ENCODE measurements around the genes GPR78, HMX1 and C1QTNF7.

DNA sequence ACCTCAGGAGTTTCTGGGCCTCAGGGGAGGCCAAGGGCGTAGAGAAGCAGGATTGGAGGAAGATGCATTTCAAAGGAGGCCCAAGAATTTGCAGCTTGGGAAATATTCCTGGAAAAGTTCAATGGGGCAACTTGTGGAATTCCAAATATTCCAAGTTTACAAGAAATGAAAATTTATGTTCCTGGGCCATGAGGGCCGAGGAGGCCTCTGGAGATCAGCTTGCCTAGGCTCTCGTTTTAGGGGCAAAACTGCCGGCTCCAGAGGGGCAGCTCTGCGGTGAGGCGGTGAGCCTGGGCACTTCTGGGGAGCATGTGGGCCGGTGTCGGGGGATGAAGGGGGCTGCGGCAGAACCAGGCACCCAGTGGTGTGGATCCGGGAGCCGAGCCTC is 54.7 kb upstream of the GPR78 start:
- RRBS: 68% methylated on average over 7 of the region's 11 CpGs

DNA sequence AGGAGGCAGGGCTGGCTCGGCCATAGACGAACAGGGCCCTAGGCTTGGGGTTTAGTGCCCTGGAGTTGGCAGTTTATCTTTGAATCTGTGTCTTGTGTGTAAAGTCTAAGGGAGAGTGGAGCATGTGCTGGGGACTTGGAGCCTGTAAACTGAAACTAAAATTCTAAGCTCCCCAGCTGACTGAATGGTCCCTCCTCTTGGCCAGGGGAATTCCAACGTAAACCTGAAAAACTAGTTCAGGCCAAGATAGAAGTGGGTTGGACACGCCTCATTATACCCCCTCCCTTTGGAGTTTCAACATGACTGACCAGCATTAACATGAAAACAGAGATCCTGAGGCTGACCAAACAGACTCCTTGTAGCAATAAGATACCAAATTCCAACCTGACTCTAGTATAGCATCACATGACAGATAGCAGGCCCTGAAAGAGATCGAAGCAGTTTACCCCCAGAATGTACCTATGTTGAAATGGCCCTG is 46.0 kb upstream of the GPR78 start:
- RRBS: no CpG with 5 or more reads among the region's 5 CpGs

DNA sequence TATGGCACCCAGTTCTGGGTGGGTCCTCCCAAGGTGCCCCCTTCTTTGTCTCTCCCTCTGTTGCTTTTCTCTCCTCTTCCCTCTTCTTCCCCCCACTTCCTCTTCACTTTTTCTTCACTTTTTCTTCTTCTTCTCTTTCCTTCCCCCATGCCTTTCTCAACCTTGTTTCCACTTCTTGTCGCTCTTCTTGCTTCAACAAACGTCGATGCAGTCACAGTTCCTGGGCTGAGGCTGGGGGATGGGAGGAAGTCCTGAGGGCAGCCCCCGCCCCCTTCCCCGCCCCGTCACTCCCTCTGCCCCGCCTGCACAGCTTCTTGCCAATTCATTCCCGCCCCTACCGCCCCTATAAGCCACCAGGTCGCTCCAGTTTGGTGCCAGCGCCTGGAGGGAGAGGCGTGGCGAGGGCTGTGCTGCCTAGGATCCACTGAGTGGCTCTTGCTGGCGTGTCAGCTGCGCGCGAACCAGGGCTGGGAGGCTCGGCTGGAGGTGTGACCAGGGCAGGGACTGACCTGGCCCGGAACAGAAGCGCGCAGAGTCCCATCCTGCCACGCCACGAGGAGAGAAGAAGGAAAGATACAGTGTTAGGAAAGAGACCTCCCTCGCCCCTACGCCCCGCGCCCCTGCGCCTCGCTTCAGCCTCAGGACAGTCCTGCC is at the start of gene GPR78:
Gene GPR78, plus strand, starts transcription at position 348 of the 654 bp plus-strand sequence.
- RRBS: no CpG with 5 or more reads among the region's 29 CpGs

DNA sequence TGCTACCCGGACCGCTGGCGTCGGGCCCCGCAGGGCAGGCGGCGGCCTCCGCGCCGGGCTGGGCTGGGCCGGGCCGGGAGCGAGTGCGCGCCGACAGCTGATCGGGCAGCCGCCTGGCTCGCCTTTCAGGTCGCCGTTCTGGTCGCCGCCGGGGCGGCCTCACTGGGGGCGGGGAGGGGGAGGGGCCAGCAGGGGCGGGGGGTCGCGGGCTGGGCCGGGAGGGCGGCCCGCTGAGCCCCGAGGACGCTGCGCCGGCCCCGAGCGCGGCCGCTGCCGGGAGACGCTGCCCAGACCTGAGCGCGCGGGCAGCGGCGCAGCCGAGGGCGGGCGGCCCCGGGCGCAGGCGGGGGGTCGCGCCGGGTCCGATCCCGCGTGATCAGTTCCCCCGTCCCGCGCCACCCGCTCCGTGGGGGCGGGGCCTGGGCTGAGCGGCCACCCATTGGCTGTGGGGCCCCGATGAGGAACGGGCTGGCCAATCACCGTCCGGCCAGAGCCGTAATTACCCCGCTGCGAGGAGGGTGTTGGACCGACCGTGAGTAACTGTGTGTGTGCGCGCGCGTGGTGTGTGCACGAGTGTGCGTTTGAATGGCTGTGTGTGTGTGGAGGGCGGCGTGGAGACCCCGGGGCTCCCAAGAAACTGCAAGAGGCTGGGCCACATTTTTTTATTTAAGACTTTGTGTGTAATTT is at the start of gene HMX1:
Gene HMX1, minus strand, starts transcription at position 127 of the 687 bp plus-strand sequence.
- RRBS: 2% methylated on average over 41 of the region's 84 CpGs

DNA sequence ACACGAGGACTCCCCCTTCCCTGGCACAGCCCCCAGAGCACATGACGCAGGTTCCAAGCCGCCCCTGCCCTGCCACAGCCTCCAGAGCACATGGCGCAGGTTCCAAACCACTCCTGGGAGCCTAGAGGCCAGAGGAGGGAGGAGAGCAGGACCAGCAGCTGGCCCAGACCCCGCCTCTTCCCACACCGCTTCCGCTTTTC is 286 bp downstream of the FAM90A26 start:
- RRBS: no CpG with 5 or more reads among the region's 7 CpGs

DNA sequence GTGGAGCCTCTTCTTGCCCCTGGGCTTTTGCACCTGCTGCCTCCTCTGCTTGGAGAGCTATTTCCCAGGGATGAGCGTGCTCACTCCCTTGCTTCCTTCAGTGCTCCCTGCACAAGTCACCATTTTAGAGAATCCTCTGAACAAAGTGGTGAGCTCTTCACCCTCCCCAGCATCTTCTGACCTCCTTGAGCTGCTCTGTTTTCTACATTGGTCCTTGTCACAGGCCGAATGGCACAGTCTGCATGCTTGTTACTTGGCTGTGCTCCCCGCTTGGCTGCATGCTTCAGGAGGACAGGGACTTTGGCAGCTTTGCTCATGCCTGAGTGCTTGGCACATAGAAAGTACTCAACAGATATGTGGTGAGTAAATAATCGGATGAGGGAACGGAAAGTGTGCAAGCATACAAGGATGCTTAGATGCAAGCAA is 31.5 kb downstream of the SLC2A9 start:
- RRBS: no CpG with 5 or more reads among the region's 5 CpGs

- RRBS: no CpG with 5 or more reads among the region's 9 CpGs
Measured at GRCh38 chr4:10083253-10083570, 33.4 kb downstream of the WDR1 start.

- RRBS: no CpG with 5 or more reads among the region's 10 CpGs
Measured at GRCh38 chr4:10086507-10086899, 30.1 kb downstream of the WDR1 start.

DNA sequence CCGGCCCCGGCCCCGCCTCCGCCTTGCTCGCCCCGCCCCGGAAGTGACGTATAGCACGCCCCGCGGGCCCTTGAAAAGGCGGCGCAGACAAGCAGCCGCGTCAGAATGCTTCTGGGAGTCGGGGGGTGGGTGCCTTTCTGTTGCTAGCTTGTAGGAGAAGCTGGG is 273 bp upstream of the WDR1 start:
- RRBS: 3% methylated on average over 1 of the region's 16 CpGs

DNA sequence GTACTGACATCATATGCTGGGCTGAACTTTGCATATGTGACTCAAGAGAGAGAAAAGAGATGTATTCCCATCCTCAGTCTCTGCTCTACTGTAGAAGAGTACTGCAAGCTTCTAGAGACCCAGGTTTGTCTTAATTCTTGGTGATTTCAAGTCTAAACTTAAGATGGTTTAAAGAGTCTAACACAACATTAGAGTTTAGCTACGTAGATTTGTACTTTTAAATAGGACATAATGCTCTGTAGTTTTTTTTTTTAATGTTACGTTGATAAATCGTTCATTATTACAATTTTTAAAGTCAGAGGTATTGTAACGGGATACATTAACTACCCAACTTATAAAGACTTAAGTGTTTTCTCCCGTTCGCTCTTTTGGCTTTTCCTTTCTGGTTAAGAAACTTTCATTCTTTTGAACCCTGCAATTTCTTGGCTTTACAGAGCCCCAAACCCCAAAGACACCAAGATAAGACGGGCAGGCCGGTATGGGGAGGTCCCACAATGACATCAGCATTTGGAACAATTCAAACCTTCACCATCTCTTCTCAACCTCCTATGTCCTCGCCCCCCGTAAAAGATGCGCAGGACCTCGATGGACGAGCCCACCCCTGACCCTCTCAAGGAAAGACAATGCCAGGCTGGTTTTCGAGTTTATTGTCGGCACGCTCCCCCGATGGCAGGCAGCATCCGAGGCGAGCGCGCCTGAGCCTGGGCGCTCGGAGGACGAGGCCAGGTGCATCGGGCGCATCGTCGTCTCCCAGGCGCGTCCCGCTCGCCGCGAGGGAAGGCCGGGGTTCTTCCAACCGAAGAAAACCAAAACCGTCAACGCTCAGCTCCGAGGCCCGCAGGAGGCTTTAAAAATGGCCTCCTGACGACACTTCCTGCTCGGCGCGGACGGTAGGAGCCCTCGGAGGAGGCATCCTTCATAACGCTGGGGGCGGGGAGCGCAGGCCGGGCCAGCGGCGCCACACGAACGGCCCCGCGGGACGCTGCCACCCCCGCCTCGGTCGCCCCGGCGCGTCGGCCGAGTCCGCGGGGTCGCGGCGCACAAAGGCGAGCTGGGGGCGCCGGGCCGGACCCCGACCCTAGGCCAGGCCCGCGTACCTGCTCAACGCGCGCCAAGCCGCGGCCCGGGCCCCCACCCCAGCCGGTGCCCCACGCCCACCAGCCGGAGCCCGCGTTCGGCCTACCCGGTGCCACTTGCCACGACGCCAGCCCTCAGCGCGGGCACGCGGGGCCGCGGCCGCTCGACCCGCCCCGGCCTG is 846 bp downstream of the ZNF518B start:
- RRBS: 3% methylated on average over 47 of the region's 102 CpGs

DNA sequence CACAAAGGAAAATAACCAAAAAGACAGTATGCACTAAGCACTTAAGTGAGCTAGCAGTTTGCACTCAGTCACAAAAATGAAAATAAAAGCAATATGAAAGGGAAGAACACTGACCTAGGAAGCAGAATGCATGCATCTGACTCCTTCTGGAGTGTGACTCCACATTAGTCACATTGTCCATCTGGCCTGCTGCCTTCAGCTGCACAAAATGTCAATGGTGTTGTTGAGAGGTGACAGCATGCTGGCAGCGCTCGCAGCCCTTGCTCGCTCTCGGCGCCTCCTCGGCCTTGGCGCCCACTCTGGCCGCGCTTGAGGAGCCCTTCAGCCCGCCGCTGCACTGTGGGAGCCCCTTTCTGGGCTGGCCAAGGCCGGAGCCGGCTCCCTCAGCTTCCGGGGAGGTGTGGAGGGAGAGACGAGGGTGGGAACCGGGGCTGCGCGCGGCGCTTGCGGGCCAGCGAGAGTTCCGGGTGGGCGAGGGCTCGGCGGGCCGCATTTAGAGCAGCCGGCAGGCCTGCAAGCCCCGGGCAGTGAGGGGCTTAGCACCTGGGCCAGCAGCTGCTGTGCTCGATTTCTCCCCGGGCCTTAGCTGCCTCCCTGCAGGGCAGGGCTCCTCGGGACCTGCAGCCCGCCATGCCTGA is 874.8 kb downstream of the RAB28 start:
- RRBS: 93% methylated on average over 5 of the region's 33 CpGs

DNA sequence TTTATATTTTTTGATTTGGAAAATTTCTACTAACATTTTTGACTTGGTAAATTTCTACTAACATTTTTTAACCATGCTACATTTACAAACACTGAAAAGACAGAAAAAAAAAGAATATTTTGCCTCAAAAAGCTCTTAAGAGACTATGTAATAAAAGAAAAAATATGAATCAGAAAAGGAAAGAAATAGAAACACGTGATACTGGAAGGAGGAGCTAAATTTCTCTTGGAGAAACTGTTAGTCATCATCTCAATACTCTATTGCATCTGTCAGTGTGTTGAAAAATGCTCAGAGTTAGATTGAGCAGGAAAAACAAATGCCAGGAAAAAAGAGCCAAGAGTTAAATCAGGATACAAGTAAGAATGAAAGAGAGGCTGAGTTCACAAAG is 2.6 kb downstream of the RAB28 start:
- RRBS: no CpG with 5 or more reads among the region's 1 CpG

DNA sequence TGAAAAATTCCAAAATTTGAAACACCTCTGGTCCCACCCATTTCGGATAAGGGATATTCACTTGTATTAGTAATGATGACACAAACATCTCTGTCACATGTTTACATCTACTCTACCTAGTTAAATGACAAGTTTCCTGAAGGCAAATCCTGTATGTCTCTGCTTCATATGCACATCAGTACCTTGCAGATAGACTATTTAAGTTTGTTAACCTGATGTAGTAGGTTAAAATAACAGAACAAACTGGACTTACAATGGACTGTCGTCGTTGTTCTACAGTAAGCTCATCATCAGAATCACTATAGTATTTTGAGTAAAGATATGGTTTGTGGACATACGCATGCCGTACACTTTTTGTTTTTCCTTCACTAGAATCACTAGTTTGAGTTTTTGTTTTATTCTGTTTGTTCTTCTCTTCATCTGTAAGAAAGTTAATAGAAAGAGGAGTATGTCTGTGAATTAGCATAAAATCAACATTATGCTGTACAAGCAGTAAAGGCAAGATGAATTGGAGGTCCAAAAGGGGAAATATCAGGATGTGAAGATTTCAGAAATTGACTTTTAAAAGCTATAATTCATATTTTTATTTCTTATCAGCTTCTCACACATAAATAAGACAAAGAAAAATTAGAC is 16.7 kb downstream of the BOD1L1 start:
- RRBS: no CpG with 5 or more reads among the region's 5 CpGs

DNA sequence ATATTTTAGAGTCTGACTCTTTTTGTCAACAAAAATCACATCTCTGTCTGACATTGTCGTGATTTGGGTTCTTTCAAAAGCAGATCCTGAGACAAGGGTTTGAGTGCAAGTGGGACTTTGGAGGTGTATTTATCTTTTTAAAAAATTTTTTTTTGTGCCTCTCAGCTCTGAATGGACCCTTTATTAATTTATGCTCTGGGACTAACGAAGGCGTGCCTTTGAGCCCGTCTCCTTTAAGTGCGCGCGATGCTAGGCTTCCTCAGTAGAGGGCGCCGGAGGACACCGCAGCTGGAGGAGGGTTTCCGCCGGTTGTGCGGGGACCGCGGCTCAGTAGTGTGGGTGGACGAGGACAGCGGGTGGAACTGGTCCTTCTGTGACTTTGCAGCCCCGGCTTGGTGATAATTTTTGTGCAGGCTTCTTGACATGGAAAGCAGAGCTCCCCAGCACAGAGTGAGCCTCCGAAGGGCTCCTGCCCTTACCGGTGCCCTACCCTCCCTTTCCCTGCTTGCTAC is 26.5 kb upstream of the BOD1L1 start:
- RRBS: 4% methylated on average over 7 of the region's 20 CpGs

GRCh38 chr4:13920768-13921409 is 293.4 kb upstream of the BOD1L1 start:
- RRBS: no CpG with 5 or more reads among the region's 4 CpGs

DNA sequence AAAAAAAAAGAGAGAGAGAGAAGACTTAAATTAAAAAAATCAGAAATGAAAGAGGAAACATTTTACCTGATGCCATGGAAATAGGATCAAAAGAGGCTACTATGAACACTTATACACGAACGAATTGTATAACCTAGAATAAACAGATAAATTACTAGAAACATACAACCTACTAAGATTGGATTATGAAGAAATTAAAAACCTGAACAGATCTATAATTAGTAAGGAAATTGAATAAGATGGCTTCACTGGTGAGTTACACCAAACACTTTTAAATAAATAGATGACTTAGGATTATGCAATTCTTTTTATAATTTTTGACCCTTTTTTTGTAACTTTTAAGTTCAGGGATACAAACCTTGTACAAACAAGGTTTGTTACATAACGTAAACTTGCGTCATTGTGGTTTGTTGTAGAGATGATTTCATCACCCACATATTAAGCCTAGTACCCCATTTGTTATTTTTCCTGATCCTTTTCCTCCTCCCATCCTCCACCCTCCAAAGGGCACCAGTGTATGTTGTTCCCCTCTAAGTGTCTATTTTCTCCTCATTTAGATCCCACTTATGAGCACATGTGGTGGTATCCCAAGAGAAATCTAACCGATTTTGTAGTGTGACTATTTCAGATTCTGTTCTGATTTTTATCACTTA is 75.6 kb downstream of the CPEB2 start:
- RRBS: no CpG with 5 or more reads among the region's 5 CpGs

GRCh38 chr4:15353295-15353614 is 74.6 kb upstream of the C1QTNF7 start:
- RRBS: no CpG with 5 or more reads among the region's 3 CpGs

DNA sequence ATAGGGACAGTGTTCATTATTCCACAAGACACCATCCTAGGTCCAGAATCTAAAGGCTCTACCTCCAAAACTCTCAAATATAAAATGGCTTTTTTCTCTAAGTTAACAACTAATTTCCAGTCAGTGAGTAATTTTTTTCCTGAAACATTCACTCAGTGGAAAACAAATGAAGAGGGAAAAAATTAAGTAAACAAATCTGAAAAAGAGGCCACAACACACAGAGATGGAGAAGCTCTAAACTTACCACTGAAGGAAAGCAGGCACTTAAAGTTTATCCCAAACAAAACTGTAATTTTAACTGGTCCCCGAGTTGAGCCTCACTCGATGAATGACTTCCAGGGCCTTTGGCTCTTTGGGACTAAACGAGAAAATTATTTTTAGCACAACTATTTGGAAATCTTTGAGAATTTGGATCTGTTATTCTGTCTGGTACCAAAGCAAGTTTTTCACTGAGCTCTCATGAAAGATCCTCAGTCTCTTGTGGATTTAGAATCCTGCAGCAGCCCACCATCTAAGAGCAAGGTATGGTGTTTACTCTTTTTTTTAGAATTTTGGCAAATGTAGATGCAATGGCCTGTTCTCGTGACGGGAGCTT is at the start of gene C1QTNF7:
Gene C1QTNF7, plus strand, starts transcription at position 449 of the 595 bp plus-strand sequence.
- RRBS: no CpG with 5 or more reads among the region's 5 CpGs

GRCh38 chr4:15531036-15531871 is 61.6 kb downstream of the CC2D2A start:
- RRBS: no CpG with 5 or more reads among the region's 9 CpGs

GRCh38 chr4:15602378-15602752 is 52.8 kb downstream of the FBXL5 start:
- RRBS: no CpG with 5 or more reads among the region's 4 CpGs

All from brain (tissue), 1 donor.